Bronchus fibroblast of lung (primary cell): ENCODE measurements around a stretch of chr21.

GRCh38 chr21:41459977-41460789 is 34.1 kb downstream of the MX1 start:
- RAMPAGE, long total RNA, result no peak

- RAMPAGE, long total RNA, result no peak
Measured at GRCh38 chr21:41506147-41506957, 1.6 kb downstream of the TMPRSS2 start.

DNA sequence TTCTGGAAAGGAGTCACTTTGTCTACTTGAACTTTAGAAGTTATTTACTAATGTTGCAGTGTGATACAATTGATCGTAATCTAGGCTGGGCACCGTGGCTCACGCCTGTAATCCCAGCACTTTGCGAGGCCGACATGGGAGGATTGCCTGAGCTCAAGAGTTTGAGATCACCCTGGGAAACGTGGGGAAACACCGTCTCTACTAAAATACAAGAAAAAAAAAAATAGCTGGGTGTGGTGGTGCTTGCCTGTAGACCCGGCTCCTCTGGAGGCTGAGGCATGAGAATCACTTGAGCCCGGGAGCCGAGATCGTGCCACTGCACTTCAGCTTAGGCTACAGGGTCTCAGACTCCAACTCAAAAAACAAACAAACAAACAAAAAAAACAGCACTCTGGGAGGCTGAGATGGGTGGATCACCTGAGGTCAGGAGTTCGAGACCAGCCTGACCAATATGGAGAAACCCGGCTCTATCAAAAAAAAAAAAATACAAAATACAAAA is 57.7 kb upstream of the TMPRSS2 start:
- RAMPAGE, long total RNA, result no peak

GRCh38 chr21:41641070-41641646 is 125.7 kb downstream of the RIPK4 start:
- RAMPAGE, long total RNA, result no peak

- RAMPAGE, long total RNA, result no peak
Measured at GRCh38 chr21:41678863-41679379, 87.9 kb downstream of the RIPK4 start.

DNA sequence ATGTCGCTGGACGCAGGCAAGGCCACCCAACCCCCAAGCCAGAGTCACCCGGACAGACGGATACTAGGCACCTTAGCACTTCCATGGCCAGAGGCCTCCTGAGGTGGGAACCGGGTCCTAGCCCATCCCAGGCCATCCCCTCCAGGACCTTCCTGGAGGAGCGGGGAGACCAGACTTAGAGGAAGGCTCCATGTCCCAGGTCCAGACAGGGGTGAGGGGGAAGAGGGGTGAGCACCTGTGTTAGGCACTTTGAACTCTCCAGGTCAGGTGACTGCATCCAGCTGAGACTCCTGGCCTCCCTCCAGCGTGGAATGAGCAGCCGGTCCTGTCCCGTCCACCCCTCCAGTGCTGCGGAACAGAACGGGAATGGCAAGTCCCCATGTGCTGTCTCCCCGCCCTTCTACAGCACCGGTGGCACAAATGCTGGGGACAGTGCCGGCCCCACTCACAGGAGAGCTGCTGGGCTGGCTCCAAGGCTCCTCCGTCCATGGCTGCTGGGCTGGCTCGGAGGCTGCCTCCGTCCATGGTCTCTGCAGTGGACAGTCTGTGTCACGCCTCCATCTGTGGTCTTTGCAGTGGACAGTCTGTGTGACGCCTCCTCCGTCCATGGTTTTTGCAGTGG is 53.0 kb downstream of the RIPK4 start:
- RAMPAGE, long total RNA, result no peak

DNA sequence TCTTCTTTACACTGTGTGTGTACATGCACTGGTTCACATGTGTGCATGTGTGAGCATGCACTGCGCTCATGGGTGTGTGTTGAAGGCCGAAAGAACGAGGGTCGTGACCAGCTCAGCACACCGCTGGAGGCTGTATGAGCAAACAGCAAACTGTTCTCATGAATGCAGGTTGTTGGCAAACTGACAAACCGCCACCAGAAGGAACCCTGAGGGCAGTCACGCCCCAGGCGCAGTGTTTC is 16.5 kb upstream of the RIPK4 start:
- RAMPAGE, long total RNA, result no peak

- RAMPAGE, long total RNA, result no peak
Measured at GRCh38 chr21:41905512-41905896, 26.4 kb upstream of the PRDM15 start.

DNA sequence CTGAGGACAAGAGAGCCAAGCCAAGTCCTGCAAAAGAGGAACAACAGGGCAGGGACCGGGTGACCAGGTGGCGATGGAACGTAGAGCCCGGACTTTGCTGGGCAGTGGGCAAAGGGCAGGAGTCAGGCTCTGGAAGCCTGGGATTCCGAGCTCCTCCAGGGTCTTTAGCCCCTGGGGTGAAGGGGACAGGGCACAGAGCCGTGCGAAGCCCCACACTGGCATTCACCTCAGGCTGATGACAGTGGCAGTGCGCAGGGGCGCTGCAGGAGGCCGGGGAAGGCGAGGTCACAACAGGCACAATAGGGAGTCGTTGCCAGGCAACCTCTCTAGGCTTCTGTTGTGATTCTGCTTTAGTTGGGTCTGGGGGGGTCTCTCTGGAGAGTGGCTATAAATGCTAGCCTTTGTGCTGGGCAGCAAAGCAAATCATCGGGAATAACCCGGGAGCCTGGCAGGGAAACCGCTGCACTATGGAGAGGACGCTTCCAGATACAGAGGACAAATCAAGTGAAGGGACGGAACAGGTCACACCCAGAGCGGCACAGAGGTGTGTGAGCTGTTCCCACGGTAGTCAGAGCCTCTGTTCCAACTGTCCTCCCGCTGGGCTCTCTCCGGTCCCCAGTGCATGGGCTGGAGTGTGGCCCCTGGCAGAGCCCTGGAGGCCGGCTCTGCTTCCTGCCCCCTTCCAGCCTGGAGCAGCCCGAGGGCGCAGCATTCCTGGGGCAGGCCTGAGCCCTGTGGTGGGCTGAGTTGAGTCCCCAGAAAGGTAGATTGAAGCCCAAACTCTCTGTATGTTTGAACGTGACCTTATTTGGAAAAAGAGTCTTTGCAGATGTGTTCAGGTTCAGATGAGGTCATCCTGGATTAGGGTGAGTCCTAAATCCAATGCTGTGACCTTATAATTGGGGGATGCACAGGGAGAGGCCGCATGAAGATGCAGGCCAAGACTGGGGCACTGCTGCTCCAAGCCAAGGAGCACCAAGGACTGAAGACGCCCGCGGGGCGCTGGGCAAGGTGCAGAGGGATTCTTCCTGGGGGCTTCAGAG is 11.8 kb upstream of the ZBTB21 start:
- RAMPAGE, long total RNA, result no peak

DNA sequence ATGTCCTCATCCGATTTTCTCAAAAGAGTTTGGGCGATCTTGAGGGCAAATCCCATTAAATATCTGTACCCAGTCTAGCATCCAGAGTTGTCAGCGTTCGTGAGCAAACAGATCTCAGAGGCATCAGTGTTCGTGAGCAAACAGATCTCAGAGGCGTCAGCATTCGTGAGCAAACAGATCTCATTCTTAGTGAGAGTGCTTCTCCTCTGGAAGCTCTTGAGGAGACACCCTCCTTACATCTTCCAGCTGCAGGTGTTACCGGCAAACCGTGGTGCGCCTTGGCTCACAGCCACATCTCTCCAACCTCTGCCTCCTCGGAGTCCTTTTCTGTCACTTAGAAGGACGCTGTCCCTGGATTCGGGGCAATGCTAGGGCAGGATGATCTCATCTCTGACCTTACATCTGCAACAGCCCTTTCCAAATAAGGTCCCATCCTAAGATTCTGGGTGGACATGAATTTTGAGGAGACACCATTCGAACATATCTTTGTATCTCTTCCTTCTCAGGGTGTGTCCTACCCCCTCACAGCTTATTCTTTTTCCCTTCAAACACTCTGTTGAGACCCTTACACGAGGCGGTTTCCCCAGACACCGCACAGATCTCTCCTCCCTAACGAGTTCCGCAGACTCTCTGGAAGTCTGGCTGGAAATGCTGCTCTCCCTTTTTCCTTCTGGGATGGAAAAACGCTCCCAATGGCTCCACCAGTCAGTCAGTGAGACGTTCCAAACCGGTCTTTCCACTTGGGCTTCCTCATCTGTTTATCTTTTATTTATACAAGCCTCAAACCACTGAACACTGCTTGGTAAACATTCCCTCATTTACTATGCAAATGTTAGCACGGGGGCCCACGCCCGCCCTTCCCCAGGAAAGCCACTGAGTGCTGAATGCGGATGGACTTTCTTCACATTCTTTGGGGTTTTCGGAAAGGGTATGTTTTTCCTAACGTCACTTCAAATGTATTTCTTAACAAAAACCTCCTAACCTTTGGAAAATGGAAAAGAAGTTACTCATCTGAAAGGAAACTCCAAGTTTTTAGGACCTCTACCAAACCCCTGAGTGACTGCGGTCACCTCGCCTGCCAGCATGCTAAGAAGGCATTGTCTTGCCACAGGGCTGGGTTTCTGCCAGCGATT is 14.4 kb upstream of the UMODL1 start:
- RAMPAGE, long total RNA, result no peak

GRCh38 chr21:42228521-42229033 is 9.6 kb downstream of the ABCG1 start:
- RAMPAGE, long total RNA, result no peak

DNA sequence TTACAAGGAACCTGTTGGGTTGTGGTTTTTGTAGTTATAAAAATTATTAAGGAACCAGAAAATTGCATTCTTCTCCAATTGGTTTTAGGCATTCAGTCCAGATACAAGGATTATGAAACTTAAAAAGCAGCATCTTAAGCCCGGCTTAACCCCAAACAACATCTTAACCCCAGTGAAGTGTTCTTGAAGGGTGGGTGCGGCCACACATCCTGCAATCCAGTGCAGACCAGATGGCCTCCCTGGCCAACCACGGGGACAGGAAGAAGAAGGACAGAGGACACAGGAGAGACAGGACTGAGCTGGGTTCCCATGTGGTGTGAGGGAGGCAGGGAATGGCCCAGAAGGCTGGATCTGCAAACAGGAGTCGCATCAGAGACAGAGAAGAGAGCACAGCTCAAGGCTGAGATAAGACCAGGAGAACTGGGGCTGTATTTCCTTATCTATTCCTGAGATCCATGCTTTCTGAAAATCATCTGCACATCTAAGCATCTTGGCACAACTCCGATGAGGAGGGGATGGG is 26.4 kb downstream of the ABCG1 start:
- RAMPAGE, long total RNA, result no peak

- RAMPAGE, long total RNA, result no peak
Measured at GRCh38 chr21:42247272-42248032, 28.5 kb downstream of the ABCG1 start.

- RAMPAGE, long total RNA, result no peak
Measured at GRCh38 chr21:42282878-42283071, 32.4 kb downstream of the TFF3 start.

DNA sequence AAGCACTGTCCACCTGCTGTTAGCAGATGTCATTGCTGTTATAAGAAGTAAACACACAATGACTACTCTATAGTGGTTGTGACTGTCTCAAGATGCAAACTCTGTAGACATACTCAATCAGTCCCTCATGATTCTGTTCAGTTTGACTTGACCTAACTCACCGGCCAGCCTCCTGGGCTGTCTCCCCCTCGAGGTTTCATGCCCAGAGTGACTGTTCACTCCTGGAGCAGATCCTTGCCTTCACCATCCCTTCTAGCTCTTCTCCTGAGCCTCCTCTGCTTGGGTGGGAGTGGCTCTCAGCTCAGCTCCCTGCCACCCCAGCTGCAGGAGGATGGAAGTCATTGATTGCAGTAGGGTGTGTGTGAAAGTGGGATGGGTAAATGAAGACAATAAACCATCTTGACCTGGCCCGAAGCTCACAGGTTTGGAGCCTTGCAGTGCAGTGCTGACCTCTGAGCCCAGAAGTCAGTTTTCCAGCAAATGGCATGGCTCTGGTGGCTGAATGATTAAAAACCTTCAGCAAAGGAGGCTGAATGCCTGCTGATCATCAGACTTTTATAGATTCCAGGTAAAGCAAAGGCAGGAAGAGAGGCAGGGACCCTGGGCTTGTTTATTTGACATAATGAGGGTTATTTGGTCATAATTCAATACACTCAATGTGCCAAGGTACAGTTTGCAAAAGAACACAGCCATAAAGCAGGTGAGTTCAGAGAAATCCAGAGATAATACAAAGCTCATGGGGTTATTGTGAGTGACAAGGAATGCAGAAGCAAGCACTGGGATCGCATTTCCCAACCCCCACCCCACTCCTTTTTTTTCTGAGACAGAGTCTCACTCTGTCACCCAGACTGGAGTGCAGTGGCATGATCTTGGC is 17.5 kb upstream of the TFF3 start:
- RAMPAGE, long total RNA, result no peak

- RAMPAGE, long total RNA, result no peak
Measured at GRCh38 chr21:42375270-42375993, 9.1 kb upstream of the TFF1 start.

DNA sequence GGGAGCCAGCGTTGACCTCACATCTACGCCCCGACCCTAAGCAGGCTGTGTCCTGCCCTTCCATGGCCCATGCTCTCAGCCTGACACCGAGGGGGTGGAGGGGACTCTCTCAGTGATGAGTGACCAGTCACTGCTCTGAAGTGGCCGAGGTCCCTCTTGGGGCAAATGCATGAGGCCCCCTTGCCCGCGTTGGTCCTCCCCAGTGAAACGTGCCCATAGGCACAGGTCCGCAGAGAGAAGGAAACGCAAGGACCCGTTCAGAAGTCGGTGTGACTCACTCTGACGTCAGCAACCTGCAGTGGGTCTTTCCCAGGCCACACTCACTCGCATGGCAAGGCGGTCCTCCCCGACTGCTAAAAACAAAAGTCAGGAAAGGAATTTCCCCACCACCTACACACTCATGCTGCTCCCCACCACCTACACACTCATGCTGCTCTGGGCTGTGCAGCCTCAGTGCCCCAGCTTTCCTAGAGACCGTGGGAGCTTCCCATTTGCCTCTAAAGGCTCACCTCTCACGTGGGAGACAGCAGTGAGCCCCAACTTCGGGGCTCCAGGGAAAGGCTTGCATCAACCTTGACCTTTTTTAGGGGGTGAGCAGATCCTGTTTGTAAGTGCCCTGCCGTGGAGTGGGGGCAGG is 11.4 kb downstream of the UBASH3A start:
- RAMPAGE, long total RNA, result no peak

- RAMPAGE, long total RNA, result no peak
Measured at GRCh38 chr21:42469176-42469761, 26.8 kb downstream of the RSPH1 start.

DNA sequence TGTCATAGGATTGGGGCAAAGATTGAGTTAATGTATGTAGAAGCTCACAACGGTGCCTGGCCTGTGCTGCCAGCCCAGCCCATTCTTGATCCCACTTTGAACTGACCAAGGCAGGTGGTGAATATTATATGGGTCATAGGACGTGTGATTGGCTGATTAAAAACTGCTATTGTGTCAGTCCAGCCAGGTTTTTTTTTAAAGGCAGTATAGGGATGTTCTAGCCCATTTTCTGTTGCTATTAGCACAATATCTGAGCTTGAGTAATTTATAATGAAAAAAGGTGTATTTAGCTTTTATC is 22.6 kb downstream of the SLC37A1 start:
- RAMPAGE, long total RNA, result no peak

GRCh38 chr21:42593136-42593730 is 60.2 kb upstream of the PDE9A start:
- RAMPAGE, long total RNA, result no peak